Cardiac septum (tissue), 1 donor: ENCODE measurements around a stretch of chr17.

DNA sequence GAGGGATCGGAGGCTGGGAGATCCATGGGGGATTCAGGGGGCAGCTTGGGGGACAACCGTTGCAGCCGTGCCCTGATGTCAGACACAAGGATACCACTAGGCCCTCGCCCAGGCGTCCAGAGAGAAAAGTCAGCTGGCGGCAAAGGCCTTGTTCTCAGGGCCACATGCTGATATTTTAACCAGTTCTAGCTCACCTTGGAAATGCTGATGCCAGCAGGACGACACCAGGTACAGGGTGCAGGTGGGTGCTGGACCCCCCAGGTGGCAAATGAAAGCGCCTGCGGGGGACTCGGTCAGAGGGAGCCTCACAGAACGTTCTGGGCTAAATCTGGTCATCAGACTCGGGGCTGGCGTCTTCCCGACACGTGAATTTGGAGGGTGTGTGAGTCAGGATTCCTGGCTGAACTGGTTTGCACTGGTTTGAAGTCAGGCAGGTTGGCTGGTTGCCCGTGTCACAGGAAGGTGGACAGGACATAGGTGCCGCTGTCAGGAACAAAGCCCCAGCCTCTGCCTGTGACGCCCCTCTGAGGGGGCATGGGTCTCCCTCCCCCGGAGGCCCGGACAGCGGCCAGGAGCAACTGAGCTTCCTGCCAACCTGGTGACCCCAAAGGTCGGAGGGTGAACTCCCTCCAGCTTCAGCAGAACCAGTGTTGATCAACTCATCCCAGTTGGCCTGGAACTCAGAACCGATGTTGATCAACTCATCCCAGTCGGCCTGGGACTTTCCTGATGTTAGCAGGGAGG is 13.1 kb upstream of the B3GNTL1 start:
- PRO-cap = no peak

DNA sequence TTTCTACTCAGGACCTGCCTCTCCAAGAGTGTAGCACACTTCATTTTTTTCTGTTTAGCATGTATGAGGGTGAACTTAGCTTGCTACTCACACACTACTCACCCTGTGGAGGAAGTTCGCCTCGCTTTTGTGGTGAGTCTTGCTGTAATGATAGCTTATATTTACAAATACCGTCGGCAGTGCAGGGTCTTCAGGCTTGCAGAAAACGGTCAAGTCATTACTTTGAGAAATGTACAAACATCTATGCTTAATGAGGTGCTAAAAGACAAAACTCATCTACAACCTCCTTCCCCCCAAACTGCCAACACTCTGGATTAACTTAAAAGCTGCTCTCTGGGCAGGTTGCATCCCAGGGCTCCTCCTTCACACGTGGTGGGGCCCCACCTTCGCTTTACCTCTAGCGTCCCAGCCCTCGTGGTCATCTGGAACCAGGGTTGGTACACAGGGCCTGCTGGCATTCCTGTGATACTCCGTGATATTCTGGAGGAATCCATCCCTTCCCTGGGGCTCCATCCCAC is 4.7 kb downstream of the METRNL start:
- PRO-cap = no peak

DNA sequence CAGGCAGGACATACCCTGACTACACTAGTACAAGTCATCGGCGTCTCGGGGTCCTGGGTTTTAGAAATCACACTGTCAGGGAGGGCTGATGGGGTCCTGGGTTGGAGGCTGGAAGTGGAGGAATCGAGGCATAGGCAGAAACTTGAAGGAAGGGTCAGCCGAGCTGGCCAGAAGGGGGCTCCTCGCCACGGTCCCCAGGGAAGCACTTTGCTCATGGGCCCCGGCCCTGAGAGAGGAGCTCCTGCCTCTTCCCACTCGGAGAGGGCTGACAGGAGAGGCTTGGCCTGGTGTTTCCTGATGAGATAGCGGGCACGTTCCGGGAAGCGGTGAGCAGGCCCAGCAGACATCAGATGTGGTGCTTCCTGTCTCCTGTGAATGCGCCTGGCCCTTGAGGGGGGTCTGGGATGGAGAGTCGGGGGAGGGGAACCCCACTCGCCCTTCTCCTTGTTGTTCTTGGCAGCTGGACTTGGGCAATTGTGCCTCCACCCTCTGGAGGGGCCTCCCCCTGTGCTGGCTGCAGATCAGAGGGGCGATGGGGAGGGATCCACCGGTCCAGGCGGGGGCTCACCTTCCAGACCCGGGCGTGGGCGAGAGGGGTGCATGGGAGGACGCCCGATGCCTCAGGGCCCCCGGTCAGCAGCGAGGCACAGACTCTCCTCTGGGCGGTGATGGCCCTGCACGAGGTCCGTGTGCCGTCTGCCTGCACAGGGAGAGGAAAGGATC is 25.2 kb downstream of the METRNL start:
- PRO-cap = no peak

- PRO-cap = no peak
Measured at GRCh38 chr17:83110773-83111417, 31.5 kb downstream of the METRNL start.

GRCh38 chr17:83127856-83128055 is 48.3 kb downstream of the METRNL start:
- PRO-cap = no peak

DNA sequence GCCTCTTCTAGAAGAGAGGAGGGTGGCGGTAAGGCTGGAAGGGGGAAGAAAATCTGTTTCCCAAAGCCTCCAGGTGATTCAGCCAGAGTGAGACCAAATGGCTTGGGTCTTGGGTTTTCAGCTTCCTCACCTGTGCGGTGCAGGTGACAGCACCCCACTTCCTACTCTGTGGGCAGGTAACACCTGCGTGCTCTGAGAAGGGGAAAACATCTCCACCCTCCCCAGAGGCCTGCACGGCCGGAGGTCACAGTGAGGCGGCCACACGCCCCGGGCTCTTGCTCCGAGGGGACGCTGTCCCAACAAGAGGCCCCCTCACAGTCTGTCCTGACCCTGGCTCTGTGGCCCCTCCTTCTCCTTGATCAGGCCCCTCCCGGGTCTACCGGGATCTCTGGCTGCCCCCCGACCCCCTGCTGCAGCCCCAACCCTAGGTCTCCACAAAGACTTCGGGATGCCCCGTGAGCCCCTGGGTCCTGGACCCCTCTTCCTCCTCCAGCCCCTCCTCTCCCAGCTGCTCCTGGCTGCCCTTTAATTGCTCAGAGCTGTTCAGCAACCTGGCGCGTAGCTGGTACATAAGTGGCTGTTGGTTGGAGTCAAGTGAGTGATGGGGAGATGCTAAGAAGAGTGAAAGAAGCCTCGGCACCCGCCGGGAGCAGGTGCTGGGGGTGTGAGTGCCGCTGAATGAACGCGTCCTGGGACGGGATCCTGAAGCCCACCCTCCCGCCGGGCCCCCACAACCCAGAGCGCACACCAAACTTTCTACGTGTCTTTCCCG is 119.5 kb downstream of the METRNL start:
- PRO-cap = no peak

GRCh38 chr17:83203748-83204337 is 124.4 kb downstream of the METRNL start:
- PRO-cap = unidirectional peak, minus-strand start at chr17:83203863